ENCODE data around the genes TNFRSF25 and NOL9.

GRCh38 chr1:6098528-6098863 is 52.8 kb downstream of the KCNAB2 start:
- RRBS: no CpG with 5 or more reads among the region's 14 CpGs

DNA sequence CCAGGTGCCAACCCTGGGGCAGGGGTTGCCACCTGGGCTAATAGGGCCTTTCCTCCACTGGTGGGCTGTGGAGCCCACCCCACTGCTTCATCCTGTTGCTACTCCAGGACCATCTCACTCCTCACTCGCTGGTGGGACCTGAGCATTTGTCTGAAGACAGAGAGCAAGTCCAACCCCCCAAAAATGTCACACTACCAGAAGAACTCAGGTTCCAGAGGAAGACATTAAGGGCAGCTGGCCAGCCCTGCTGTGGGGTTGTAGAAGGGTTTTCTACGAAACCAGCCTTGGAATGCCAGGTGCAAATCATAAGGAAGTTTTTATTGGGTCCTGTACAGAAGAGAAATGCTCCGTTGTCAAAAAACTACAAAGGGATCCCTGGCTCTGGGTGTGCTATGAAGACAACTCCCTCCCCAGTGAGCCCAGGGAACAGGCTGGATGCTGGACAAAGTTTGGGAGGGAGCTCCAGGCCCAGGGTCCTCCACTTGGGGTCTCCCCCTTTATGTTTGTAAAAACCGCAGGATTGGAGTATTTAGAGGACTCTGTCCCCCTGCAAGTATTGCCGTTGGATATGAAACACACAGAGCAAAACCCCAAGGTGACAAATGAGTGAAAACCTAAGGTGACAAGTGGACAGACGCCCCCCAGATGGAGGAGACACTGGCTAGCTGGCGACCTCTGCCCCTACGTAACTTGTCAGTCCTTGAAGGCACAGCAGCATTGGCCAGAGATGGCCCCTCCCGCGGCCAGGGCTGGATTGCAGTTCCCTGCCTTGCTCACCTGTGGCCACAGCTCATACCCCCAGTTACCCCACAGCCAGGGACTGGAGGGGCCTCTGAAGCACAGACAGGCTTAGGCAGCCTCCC is 3.3 kb downstream of the HES3 start:
- RRBS: no CpG with 5 or more reads among the region's 10 CpGs

DNA sequence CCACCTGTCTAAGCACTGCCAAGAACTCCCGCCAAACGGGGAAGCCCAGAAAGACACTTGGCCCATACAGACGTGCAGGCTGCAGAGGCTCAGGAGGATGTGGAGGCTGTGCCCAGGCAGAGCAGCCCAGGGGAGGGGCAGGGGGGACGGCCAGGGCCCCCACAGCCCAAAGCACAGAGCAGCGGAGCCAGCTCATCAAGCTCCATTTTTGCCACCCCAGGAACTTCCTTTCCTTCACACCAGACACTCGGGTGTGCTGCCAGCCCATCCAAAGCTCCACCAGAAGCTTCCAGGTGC is 59.3 kb downstream of the ACOT7 start:
- RRBS: no CpG with 5 or more reads among the region's 6 CpGs

- RRBS: 33% methylated on average over 7 of the region's 29 CpGs
Measured at GRCh38 chr1:6385336-6386339, 7.9 kb downstream of the ACOT7 start.

GRCh38 chr1:6459638-6460395 is 6.2 kb downstream of the TNFRSF25 start:
- RRBS: no CpG with 5 or more reads among the region's 23 CpGs

DNA sequence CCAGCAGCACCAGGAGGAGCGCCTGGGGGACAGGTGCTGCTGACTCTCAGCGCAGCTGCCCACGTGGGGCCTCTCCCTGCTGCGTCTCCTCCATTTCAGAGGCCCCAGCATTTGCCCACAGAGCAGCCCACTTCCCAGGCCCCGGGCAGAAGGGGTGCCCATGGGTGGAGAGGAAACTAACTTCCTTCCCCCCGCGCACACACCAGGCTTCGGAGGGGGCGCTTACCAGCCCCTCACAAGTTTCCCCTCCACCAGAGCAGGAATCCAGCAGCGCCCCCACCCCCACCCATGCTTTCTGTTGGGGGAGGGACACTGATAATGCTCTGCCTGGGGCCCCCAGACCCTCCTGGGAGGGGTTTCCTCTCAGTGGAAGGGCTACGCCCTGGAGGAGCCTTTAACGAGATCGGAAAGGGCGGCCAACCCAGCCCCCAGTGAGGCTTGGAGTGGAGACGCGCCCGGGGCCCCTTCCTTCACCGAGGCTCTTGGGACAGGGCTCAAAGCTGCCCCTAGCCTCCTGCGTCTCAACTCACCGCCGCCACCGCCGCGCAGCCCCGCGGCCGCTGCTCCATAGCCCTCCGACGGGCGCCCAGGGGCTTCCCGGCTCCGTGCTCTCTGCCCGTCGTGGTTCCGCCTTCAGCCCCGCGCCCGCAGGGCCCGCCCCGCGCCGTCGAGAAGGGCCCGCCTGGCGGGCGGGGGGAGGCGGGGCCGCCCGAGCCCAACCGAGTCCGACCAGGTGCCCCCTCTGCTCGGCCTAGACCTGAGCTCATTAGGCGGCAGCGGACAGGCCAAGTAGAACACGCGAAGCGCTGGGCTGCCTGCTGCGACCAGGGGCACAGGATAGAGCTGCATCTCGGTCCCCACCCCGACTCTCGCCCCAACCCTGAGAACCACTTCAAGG is at the start of gene TNFRSF25:
TNFRSF25 (minus strand) TSS at position 635 of the 898 bp plus-strand sequence.
- RRBS: no CpG with 5 or more reads among the region's 61 CpGs

- RRBS: no CpG with 5 or more reads among the region's 27 CpGs
Measured at GRCh38 chr1:6467650-6468478, 1.9 kb upstream of the TNFRSF25 start.

DNA sequence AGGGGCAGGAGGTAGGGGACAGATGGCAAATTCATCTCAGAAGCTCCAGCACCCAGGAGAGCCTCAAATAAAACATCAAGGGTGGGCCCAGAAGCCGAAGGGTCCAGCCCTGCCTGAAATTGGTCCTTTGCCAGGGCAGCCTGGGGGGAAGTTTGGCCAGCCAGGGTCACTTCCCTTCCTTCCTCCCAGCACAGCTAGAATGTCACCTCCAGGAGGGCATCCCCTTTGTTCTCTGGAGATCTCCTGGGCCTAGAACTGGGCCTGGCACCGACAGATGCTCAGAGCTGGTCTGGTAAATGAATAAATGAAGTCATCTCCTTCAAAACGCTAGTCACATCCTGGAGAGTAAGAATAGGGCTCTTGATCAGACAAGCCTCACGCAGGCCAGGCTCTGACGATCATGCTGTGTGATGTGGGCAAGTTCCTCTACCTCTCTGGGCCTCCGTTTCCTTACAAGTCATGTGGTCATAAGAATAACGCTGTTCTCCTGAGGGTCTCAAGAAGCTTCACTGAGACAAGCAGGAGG is 1.7 kb upstream of the PLEKHG5 start:
- RRBS: no CpG with 5 or more reads among the region's 7 CpGs

- RRBS: 84% methylated on average over 13 of the region's 29 CpGs
Measured at GRCh38 chr1:6506099-6506586, 14.7 kb upstream of the PLEKHG5 start.

DNA sequence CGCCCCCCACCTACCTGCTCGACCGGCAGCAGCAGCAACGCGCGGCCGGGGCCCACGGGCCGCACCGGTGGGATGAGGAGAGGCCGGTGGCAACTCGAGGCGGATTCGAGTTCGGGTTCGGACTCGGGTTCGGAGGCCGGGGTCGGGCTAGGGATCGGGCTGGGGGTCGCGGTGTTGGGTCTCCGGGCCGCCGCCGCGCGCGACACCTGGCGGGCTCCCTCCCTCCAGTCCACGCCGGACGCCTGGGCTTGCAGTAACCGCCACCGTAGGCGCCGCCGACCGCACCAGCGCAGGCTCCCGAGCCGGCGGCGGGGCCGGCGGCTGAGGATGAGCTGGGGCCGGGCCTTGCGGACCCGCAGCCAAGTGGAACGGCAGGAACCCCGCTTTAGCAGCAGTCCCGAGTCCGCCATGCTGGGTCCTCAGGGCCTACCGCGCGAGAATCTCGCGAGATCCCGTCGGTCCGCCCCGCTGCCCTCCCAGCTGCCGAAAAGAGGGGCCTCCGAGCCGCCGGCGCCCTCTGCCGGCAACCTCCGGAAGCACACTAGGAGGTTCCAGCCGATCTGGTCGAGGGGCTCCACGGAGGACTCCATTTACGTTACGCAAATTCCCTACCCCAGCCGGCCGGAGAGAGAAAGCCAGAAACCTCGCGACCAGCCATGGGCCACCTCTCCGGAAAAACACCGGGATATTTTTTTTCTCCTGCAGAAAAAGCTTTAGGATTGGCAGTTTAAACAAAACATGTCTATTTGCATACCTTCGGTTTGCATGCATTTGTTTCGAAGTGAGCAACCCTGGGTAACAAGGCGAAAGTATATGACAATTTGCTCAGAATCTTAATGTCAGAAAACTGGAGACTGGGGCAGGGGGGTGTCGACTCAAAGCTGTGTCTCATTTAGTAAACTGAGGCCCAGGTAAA is at the start of gene NOL9:
NOL9 (minus strand) TSS at position 421 of the 916 bp plus-strand sequence.
- RRBS: under 1% methylated on average over 43 of the region's 85 CpGs

DNA sequence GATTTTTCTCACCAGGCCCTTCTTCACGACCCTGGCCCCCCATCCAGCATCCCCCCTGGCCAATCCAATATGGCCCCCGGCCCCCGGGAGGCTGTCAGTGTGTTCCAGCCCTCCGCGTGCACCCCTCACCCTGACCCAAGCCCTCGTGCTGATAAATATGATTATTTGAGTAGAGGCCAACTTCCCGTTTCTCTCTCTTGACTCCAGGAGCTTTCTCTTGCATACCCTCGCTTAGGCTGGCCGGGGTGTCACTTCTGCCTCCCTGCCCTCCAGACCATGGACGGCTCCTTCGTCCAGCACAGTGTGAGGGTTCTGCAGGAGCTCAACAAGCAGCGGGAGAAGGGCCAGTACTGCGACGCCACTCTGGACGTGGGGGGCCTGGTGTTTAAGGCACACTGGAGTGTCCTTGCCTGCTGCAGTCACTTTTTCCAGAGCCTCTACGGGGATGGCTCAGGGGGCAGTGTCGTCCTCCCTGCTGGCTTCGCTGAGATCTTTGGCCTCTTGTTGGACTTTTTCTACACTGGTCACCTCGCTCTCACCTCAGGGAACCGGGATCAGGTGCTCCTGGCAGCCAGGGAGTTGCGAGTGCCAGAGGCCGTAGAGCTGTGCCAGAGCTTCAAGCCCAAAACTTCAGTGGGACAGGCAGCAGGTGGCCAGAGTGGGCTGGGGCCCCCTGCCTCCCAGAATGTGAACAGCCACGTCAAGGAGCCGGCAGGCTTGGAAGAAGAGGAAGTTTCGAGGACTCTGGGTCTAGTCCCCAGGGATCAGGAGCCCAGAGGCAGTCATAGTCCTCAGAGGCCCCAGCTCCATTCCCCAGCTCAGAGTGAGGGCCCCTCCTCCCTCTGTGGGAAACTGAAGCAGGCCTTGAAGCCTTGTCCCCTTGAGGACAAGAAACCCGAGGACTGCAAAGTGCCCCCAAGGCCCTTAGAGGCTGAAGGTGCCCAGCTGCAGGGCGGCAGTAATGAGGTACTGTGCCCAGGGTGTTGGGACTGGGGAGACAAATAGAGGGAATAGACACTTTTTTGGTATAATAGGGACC is 859 bp downstream of the ZBTB48 start:
- RRBS: no CpG with 5 or more reads among the region's 27 CpGs

DNA sequence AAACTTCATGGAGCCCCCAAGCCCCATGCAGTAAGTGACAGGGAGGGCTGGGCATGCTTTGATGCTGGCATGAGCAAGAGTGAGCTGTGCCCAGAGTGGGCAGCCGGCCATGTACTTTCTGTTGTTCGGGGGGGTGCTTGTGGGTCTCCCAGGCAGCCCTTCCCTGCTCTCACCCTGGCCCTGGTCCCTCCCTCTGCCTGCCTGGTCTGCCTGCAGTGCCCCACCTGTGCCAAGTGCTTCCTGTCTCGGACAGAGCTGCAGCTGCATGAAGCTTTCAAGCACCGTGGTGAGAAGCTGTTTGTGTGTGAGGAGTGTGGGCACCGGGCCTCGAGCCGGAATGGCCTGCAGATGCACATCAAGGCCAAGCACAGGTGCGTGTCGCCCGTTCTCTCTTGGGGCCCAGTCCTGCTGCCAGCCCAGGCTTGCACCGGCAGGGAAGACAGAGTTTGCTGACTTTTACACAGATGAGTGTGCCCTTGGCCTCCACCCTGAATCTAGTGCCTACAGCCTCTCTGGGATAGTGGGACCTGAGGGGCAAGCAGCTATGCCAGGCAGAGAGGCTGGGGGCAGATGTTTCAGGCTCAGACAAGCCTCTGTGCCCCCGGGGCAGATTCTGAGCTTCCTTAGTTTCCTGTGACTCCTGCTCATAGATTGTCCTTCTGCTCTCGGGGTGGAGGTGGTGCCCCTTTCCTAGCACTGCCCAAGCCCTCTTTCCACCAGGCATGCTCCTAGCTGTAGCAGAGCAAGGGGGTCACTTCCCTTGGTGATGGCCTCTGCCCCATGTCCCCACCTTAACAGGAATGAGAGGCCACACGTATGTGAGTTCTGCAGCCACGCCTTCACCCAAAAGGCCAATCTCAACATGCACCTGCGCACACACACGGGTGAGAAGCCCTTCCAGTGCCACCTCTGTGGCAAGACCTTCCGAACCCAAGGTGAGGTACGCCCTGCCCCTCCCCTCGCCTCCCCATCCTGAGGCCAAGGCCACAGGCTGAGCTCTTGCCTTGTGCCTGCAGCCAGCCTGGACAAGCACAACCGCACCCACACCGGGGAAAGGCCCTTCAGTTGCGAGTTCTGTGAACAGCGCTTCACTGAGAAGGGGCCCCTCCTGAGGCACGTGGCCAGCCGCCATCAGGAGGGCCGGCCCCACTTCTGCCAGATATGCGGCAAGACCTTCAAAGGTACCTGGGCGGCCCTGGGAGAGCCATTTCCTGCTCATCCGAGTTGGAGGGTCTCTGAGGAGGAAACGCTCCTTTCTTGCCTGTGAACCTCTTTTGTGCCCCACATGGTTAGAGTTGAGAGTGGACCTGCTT is 7.9 kb downstream of the ZBTB48 start:
- RRBS: 77% methylated on average over 4 of the region's 31 CpGs

- RRBS: no CpG with 5 or more reads among the region's 7 CpGs
Measured at GRCh38 chr1:6667170-6667769, 34.3 kb downstream of the DNAJC11 start.

DNA sequence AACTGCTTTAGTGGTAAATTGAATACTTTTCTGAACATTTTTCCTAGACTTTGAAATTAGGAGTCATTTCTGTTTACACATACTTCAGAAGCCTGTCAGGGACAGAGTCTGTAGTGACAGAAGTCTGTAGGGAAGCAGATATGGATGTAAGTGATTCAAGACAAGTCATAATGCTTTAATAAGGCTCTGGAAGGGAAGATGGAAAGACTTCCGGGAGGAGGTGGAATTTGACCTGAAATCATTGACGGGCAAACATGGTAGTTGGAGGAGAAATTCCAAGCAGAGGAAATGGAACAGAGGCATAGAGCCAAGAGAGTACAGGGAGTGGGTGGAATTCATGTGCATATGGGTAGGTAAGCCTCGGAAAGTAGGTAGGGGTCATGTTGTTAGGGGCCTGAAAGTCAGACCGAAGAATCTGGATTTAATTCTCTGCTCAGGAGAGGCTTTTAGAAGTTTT is 22.5 kb downstream of the CAMTA1 start:
- RRBS: no CpG with 5 or more reads among the region's 4 CpGs

GRCh38 chr1:6840149-6840889 is 55.1 kb downstream of the CAMTA1 start:
- RRBS: no CpG with 5 or more reads among the region's 11 CpGs

DNA sequence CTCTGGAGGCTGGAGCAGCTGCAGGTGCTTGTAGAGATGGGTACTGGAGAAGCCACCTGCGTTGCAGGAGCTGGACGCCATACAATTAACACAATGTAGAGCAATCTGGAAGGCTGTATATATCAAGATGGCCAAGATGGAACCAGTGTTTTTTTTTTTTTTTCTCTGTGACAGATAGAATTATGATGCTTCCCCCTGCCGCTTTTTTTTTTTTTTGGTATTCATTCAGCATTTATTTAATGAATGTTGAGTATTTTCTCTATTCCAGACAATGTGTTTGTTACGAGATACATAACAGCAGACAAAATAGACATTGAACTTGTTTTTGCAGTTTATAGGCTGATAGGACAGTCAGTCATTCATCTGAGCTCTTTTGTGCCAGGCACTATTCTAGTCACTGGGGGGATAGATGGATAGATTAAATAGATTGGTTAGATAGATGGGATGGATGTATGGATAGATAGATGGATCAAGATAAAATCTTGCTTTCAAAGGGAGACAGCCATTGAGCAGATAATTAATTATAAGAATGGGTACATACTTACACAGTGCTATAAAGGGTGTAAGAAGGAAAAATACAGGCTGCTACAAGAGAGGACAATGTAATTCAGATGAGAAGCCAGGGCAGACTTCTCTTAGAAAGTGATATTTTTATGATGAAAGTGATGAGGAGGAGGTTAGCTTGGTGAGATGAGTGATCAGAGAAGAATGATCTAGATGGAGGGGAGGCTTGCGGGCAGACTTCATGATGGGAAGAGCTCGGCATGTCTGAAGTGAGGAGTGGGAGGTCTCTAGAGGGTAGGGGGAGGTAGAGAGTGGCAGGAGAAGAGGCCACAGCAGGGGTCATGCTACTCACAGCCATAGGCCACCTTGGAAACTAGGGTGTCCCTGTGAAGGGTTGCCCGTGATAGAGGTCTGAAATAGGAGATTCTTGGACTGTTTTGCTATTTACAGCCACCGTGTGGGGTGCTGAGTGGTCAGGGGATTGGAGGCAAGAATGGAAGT is 71.2 kb downstream of the CAMTA1 start:
- RRBS: no CpG with 5 or more reads among the region's 8 CpGs

GRCh38 chr1:6958174-6958949 is 173.1 kb downstream of the CAMTA1 start:
- RRBS: no CpG with 5 or more reads among the region's 21 CpGs

DNA sequence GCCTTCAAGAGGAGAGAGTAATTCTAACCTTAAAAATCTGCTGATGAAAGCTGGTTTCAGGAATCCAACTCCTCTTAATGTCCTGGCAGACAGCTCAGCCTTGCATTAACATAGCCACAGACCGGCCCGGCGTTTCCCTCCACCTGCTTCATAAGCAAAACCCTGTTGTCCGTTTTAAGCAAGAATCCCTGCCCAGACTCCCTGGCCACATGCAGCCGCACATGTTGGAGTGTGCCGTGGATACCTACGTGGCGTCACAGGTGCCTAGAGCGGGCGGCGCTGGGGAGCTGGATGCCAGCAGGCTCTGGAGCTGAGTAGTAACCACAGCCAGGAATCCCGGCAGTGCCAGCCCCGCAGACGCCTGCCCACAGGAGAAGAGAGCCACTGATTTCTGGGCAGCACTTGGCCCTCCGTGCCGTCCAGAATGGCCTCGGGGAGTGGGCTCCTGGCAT is 315.7 kb upstream of the VAMP3 start:
- RRBS: no CpG with 5 or more reads among the region's 17 CpGs

DNA sequence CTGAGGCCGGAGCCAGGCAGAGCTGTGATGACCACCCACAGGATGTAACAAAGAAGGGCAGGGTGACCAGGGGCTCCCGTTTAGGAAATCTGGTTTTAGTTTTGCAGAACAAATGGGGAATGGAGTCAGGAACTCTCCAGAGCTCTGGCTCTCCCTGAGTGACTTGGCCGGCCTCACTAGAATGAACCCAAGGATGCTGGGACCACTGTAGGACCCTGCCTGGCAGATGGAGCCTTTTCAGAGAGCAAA is 92.1 kb upstream of the VAMP3 start:
- RRBS: no CpG with 5 or more reads among the region's 3 CpGs

DNA sequence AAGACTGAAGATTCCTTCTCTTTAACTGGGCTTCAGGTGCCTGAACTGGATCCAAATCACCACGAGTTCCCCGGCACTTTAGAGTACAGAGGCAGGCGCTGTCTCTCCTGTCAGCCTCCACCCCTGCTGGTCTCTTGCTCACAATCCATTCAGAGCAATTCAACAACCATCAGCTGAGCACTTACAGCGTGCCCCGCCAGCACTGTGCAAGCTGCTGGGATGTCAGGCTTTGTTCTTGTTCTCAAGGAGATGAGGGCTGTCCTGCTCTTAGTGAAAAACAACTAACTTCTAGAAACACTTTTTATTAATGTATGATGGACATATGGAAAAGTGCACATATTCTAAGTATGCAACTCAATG is 68.7 kb upstream of the VAMP3 start:
- RRBS: no CpG with 5 or more reads among the region's 5 CpGs

Measured in renal cortical epithelial cell (primary cell).